Natural killer cell (primary cell): ENCODE results near the gene EIF2AK3.

DNA sequence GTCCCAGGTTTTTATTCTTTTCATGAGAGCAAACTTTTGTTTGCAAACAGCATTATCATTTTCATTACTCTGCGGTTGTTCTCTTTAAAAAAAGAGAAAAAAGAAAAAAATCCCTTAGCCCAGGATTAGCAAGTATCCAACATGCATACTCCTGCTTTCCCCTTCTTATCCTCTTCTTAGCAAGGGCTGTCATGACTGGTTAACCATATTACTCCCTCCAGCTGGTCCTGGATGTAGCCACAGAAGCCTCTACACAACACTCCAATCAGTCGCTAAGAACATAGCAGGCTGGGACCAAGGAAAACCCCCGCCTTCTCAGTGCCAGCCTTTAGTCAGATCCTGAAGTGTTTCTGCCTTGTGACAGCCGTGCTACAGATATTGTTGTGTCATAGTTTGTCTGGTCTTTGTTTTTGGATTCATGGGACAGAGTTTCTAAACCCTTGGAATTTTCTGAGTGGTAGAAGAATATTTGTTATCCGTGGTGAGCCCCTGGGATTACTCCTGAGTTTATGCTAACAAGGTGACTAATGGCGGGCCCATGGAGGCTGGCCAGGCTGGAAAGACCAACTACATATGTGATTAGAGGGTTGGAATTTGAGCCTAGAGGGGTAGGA lies 23.4 kb upstream of the ST3GAL5 start:
- PRO-cap = no peak

DNA sequence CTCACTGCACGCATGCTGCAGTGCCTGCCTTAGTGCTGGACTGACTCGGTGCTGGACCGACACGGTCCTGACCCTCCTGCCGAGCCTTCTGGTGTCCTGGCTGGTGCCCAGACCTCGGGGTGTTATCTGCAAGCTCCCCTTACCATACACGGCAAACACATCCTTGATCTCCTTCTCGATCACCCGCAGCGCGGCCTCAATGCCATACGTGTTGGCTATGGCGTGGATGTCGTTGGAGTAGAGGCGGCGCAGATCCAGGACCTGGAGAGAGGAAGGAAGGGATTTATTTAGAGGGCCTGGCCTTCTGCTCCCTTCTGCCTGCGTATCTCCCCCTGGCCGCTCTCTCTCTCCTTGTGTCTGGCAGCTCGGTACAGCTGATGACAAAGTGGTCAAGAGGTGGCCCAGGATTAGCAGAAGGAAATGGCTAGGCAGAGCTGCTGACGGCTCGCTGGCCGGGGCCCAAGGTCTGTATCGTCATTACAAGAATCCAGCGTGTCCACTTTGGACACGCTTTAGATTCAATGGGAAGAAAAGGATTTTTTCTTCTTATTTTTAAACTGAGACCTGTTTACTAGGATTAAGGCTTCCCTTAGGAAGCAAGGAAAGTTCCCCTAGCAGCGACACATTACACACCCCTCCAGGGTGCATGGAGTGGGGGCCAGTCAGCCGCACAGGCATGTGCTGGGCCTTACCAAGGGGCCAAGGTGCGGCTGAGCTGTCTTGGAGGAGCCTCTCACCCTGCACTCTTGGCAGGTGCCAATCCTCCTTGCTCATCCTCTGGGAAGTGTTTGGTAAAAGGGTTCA lies 77.0 kb downstream of the POLR1A start:
- PRO-cap = no peak

- PRO-cap = no peak
These were observed 35.2 kb downstream of the PTCD3 start for GRCh38 chr2:86140822-86142088.

DNA sequence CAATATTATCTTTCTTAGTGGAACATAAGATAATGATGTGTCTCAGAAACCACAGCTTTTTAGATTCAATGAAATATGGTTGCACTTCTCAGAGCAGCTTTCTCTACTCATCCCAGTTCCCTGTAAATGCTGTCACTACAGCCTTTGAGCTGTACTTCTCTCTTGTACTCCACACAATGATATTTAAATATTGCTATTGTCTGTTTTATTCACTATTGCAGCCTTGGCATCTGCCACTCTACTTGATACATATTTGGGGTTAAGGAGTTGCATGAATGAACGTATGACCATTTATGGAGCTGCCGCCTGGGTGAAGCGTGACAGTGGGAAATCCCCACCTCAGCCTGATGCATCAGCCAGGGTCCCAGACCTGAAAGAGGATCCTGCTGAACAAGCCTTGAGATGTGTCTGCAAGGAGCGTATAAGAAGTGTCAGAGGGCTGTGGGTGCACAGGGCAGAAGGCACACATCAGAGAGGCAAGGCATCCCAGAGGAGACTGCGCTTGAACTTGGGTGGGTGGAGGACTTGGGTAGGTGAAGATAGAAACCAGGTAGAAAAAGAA lies 39.1 kb downstream of the MRPL35 start:
- PRO-cap = no peak

DNA sequence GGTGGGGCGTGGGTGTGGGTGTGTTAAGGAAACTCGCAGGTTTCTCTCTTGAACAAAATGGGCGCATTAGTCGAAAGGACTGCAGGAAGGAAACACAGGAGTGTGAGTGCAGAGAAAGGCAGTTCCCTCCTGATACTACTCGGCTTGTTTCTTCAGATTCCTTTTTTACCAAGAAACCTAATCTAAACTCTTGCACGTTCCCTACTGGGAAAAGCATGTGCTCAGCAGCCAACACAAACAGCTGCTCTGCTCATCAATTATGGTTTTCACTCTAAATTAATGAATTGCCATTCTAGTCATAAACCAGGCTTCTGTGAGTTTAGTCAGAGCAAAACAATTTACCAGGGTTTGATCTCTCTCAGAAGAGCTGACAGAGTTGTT lies 57.4 kb downstream of the REEP1 start:
- PRO-cap = no peak

GRCh38 chr2:86720480-86720908 lies 403 bp downstream of the RMND5A start:
- PRO-cap = unidirectional peak, plus-strand start at chr2:86720716

GRCh38 chr2:86753081-86753743 lies 33.1 kb downstream of the RMND5A start:
- PRO-cap = no peak

DNA sequence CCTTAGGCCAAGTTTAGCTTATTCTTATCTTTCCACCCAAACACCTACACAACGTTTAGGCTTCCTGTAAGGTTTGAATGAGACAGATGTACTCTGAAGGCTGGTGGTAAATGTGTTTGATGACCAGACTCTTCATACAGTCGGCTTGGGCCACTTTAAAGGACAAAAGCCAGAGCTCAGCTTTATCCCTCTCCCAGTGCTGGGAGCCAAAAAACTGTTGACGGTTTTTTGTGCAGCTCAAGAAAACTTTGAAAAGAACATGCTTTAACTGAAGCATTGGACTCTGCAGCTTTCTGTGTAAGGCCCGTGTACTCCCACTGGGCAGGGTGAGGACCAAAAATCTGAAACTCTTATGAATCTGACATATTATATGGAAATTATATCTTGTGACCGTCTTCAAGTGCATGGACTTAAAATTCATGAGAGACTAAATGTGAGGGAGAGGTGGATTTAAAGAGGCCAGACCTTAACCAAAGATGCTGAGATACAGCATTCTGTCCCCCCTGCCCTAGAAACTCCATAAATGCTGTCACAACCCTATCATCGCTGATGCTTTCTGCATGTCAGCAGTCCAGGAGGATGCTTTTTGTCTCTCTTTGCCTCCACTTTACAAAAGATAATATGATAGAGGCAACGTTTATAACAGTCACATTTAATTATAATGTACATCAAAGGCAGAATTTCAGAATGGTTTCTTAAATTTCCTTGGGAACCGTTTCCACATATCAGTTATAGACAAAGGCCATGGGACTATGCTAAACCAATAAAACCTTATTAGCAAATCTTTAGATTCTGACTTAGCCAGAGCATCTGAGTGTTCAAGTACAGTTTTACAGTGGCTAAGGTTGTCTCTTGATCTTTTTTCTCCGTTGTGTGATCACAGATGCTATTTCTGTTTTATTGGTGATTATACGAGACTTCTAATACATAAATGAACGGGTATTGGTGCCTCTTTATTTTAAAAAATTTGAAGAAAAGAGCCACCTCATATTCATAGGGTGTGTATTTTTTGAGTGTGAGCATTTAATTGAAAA lies 15.0 kb downstream of the CD8A start:
- PRO-cap = no peak

GRCh38 chr2:86807349-86807811 lies 16.7 kb upstream of the CD8A start:
- PRO-cap = no peak

- PRO-cap = no peak
These were observed 5.8 kb downstream of the CD8B start for GRCh38 chr2:86855900-86856302.

DNA sequence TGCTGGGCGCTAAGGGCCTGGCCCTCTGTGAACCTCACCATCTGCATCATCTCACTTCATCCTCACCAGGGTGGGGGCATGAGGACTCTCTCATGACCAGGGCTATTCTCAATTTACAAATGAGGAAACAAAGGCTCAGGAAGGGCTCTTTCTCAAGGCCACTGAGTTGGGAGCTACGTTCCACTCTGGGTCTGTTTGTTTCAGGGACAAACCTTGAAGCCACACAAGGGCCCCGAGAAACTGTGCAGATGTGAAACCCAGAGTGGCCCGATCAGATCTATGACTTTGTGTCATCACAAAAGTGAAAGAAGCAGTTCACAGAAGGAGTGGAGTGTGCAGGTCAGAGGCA lies 304.8 kb upstream of the PLGLB2 start:
- PRO-cap = unidirectional peak, minus-strand start at position 252 of the sequence

DNA sequence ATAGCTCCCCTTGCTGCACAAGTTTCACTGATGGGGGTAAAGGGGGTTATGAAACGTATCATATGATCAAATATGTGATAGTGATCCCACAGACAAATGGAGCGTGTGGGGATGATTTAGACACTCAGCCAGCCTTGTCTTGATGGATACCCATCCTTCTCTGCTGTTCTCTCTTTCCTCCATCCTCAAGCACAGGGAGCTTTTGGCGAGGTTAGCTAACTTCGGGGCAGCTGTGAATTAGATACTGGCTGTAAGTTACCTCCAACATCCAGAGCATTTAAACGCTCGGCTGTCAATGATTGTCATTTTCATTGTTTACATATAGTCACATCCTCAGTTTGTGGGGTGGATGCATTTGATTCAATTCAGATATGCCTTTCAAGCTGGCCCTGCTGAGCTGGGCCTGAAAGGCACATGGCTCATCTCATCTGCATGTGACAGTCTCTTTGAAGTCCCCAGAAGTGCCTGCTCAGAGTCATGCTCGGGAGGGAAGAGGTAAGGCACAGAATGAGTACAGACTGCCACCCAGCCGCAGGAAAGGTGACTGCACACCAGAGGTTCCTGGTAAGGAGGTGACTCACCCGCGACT lies 281.4 kb upstream of the PLGLB2 start:
- PRO-cap = unidirectional peak, minus-strand start at position 342 of the sequence

- PRO-cap = no peak
These were observed 217.5 kb upstream of the PLGLB2 start for GRCh38 chr2:87530449-87530683.

DNA sequence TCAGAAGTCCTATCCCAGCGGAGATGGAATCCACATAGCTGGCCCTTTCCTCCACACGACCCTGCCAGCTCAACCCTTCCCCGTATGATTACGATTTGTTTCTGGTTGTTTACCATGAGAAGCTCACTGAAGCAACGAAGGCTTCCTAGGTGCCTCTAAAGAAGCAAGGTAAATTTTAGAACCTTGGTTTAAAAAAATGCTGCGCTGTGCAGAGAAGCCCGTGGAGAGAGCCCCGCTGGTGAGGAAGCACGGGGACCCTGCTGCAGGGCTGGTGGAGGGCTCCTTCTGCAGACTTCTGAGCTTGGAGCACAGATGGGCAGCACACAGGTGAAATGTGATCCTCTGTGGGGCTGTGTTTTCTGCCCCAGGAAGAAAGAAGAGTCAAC lies 108.2 kb upstream of the PLGLB2 start:
- PRO-cap = no peak

GRCh38 chr2:87658053-87658334 lies 89.9 kb upstream of the PLGLB2 start:
- PRO-cap = no peak

DNA sequence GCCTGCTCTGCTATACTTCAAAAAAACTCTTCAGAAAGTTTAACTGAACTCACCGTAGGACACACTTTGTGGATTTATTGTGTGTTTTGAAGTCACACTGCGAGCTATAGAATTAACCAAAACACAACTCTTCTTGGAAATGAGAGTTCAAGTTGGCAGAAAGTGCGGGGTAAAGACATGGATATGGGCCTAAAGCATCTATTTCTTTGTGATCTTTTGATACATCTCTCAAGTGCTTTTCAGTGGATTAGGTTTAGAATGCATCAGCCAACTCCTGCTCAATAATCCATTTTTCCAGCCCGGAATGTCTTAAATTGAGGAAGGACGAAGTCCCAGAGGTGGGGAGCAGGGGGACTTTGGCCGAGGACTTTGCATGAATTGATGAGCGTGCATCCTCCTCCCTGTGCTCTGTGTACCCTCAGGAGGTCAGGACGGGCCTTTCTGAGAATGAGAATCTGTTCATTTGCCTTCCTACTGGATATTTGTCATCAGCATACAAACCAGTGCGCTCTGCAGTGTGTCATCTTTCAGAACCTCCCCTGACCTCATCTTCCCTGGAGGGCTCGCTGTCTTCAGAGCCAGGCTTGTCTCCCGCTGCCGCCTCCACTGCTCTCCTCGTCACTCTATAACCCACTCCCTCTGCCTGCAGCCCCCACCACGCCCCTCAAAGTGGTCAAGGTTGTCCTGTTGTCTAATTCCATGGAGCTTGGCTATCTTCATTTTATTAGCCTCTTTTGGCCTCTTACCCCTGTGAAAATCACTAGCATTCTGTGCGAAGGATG lies 2.6 kb downstream of the PLGLB2 start:
- PRO-cap = no peak

DNA sequence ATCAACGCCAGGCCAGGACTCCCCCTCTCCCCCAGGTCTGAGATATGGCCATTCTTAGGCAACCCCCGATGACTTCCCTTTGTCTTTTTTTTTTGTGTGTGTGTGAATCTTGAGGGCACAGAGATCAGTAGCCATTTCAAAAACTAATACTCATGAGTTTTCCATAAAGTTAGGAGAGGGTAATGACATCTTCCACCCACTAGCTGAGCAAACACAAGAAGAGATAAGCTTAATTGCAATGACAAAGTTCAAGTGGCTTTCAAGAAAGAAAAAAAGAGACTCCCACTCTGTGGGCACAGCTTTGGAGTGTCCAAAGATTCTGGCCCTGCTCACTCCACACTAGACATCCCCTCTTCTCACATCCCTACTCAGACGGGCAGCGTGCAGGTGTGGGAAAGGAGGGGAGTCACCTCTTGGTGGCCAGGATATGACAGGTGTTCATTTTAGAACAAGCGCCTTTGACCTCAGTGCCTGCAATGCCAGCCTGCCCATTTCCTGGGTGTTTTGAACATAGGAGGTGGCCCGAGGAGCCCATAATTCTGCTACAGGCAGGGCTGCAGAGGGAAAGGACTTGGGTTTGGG lies 3.7 kb upstream of the FABP1 start:
- PRO-cap = no peak

- PRO-cap = no peak
These were observed 14.1 kb downstream of the TEX37 start for GRCh38 chr2:88538595-88538957.

- PRO-cap = no peak
These were observed 27.1 kb downstream of the EIF2AK3 start for GRCh38 chr2:88599977-88600815.

DNA sequence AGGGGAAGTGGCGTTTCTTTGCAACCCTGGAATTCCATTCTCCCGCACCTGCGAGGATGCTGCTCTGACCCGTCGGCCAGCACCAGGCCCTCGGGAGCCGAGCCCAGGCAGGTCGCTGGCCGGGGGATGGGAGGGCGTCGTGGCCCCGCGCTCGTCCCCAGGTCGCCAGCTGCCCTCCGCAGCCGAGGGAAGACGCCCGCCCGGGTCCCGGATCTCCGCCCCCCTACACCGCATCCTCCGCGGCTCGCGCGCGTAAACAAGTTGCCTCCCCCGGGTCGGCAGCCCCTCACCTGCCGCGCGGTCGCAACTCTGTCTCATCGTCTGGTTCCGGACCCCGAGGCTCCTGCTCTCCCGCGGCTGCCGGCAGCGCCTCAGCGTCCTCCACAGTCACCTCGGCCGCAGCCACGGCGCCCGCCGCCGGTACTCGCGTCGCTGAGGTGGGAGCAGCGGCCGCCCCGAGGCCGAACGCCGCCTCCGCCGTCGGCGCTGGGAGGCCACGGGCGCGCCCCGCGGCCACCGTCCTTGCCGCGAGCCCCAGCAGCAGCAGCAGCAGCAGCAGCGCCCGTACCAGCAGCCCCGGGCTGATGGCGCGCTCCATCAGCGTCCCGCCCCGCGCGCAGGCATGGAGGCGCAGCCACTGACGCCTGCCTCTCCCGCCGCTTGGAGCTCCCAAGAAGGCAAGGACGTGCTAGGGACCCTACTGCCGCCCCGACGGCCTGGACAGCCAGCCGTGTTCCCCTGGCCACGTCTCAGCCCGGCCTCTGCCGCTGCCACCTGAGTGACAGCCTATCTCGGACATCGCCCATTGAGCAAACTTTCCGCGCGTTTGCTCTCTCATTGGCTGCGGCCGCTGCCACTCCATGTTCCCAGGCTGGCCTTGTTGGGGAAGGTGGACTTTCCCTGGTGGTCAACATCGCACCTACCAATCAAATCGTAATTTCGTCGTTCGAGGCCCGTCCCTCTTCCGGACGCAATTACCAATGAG lies at the start of gene EIF2AK3:
TSS of gene EIF2AK3 (minus strand) at position 788 of the 985 bp plus-strand sequence.
- PRO-cap = bidirectional peak, plus-strand start at position 233 of the sequence, minus-strand start at position 180 of the sequence; bidirectional peak, plus-strand start at position 289 of the sequence, minus-strand start at position 316 of the sequence; bidirectional peak, plus-strand start outside the sequence, minus-strand start at position 780 of the sequence